Occipital lobe (tissue), 2 donors: Measurements from ENCODE around the genes PPP4R3C, DCAF8L2, TASL and GK.

DNA sequence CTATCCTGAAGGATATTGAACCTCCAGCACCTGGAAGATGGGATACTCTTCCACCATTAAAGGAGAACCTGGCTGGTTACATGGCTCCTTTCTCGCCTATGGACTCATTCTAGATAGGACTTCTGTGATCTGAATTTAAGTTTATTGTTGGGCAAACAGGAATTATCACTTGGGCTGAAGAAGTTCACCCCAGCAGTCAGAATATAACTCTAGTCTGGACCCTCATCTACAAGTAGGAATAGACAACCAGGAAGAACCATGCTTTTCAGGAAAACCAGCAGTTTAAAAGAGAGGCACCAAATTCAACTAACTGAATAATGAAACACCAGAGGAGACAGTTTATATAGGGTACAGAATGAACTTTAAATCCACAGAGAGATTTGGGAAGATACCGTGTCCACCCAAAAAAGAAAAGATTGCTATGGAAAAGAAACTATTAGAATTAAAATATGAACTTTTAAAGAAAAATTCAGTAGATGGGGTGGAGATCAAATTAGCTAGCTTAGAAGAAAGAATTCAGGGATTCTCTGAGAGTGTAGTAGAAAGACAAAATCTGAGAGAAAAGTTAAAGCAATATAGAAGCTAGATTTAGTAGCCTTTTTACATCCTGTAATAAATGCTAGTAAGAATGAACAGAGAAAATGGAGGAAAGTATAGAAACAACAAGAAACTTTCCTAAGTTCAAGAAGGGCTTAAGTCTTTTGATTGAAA is 17.8 kb downstream of the ZFX start:
- RAMPAGE, long total RNA: no peak

DNA sequence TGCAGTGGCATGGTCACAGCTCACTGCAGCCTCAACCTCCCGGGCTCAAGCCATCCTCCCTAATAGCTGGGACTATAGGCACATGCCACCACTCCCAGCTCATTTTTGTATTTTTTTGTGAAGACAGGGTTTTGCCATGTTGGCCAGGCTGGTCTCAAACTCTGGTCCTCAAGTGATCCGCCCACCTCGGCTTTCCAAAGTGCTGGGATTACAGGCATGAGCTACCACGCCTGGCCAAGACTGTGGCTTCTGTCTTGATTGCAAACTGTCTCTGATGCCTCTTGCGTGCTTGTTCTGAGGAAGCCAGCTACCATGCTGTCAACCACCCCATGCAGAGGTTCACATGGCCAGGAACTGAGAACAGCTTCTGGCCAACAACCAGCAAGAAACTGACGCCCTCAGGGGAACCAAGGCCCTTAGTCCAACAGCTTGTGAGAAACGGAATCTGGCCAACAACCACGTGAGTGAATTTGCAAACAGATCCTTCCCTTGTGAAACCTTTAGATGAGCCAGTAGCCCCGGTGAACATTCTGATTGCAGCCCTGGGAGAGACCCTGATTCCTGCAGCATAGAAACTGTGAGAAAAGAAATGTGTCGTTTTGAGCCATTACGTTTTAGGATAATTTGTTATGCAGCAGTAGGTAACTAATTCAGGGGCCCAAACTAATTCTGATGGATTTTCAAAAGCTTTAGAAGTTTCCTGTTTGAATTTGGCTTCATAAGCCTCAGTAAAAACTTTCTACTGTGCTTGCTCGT is 71.1 kb downstream of the SUPT20HL2 start:
- RAMPAGE, long total RNA: no peak

GRCh38 chrX:24494634-24495351 is 29.7 kb downstream of the PDK3 start:
- RAMPAGE, long total RNA: no peak

GRCh38 chrX:24739255-24739635 is 45.5 kb downstream of the POLA1 start:
- RAMPAGE, long total RNA: no peak

DNA sequence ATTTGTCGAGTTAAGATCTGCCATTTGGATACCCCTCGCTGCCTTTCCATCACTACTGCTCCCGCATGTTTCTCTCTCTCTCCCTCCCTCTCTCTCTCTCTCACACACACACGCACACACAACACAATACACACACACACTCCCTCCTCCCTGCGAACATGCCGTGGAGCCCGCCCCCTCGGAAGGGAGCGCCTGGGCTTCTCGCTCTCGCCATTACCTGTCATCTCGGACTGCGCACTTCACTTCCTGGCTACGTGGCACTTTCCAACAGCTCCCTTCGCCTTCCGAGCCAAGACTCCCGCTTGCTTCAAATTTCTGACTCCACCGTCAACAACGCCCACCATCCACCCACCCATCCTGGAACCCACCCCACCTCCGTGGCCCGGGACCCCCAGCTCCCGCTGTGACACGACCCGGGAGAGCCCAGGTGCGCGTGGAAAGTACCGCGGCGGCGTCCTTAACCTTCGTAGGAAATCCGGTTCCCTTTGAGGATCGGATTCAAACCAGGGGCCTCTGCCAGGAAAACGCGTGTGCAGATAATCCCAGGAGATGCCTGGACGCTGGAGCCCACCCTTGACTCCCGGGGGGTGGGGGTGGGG is 12.6 kb downstream of the ARX start:
- RAMPAGE, long total RNA: no peak

- RAMPAGE, long total RNA: no peak
Observed at GRCh38 chrX:25352213-25352472, 336.4 kb upstream of the ARX start.

- RAMPAGE, long total RNA: no peak
Observed at GRCh38 chrX:27463038-27463606, at the start of gene PPP4R3C. PPP4R3C (minus strand) TSS chrX:27463341.

DNA sequence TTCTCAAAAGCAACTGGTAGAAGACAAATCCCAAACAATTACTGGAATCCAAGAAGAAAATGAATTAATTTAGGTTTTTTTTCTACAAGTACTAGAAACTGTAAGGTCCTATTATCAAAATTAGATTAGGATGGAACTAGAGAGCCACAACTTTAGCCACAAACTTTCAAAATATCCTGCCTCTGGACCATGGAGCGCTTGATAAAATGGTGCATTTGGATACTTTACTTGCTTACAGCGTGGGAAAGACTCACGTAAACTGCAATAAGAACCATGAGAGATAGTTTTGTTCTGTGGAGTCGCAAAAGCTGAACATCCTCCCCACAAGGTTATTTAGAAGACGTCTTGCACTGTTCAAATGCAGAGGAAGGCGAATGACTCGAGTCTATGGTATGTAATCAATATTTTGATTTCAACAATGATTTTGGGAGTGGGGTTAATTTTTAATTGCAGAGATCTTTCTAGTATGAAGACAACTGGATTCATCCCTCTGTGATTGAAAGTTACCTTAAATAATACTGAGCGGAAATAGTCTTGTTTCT is at the start of gene DCAF8L2:
Gene DCAF8L2 (plus strand): TSS at position 294 of the 542 bp plus-strand sequence.
- RAMPAGE, long total RNA: no peak

DNA sequence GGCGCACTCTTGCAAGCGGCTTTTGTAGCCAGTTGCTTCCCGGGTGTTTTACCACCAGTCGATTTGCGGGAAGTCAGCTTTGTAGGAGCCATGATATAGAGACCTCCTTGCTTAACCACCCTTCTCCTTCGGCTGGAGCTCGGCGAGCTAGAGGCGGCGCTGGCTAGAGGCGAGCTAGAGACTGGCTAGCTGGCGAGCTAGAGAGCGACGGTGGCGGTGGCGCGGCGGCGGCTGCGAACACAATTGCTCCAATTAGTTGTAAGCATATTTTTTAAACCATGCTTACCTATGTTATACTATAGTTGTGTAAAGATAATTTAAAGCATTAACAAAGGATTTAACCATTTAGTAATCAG is 72.1 kb downstream of the IL1RAPL1 start:
- RAMPAGE, long total RNA: no peak

DNA sequence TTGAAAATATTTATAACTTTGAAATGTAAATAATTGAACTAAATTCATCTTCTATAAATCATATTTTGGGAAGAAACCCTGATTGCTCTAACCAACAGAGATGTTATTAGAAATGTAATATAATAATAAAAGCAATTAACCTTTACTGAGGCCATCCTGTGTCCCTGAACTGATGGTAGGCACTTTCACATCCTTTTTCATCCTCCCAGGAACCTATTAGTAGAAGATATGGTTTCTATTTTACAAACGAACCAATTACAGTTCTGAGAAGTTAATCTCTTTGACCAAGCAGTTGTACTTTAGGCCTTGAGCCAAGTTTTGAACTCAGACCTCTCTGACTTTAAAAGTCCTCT is 789.3 kb upstream of the MAGEB2 start:
- RAMPAGE, long total RNA: no peak

GRCh38 chrX:30577441-30578178 is at the start of gene TASL:
TASL (minus strand) TSS chrX:30577766.
- RAMPAGE, long total RNA: no peak

DNA sequence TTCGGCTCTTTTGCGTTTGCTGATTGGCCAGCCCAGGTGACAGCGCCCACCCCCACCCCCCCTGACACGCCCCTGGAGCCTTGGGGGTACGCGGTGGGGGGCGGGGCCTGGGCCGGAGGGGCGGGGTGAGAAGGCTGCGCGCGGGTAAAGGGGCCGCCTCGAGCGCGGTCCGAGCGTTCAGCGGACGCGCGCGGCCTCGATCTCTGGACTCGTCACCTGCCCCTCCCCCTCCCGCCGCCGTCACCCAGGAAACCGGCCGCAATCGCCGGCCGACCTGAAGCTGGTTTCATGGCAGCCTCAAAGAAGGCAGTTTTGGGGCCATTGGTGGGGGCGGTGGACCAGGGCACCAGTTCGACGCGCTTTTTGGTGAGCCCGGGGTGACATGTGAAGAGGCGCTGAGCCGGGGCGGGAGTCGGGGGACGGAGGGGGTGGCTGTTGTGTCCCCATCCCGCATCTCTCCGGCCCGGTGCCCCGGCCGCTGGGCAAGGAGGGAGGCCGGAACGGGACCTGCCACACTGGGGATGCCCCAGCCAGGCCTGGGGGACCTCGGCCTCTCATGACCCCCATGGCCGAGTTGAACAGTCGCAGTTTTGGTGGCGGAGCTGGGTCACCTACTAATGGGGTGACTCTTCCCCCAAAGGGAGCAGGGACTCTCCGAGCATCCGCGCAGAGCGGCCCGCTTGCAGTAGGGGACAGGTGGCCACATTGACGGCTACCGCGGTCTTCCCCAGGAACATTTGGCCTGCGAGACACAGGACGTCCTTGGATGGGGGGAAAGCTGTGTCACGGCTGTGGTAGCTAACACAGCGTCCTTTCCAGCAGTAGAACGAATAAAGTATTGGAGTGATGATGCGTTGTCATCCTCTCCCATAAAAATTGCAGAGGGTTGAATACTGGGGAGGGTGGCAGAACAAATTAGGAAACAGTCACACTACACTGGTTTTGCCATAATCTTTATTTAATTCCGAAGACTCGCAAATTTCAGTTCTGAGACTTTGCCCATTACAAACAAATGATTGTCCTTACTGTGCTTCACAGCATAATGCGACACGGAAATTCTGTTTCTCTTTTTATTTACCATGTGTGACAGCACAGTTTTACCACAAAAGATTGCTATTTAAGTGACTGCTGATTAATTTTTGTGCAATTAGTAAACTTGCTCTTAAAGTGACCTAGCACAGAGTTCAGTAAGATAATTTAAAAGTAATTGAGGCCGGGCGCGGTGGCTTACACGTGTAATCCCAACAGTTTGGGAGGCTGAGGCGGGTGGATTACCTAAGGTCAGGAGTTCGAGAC is at the start of gene GK:
Gene GK (plus strand): TSS at position 174 of the 1,296 bp plus-strand sequence.
- RAMPAGE, long total RNA: no peak

- RAMPAGE, long total RNA: no peak
Observed at GRCh38 chrX:32177430-32177820, 1033.9 kb downstream of the DMD start.

DNA sequence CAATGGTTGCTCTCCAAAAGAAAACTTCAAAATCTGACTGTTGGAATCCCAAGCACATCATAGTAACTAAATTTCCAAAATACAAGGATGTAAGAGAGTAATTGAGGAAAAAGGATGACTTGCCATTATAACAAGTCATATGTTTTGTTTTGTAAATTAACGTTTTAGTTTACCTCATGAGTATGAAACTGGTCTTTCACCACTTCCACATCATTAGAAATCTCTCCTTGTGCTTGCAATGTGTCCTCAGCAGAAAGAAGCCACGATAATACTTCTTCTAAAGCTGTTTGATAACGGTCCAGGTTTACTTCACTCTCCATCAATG is 566.6 kb downstream of the DMD start:
- RAMPAGE, long total RNA: no peak

- RAMPAGE, long total RNA: no peak
Observed at GRCh38 chrX:36720120-36720468, 288.1 kb upstream of the FAM47C start.

DNA sequence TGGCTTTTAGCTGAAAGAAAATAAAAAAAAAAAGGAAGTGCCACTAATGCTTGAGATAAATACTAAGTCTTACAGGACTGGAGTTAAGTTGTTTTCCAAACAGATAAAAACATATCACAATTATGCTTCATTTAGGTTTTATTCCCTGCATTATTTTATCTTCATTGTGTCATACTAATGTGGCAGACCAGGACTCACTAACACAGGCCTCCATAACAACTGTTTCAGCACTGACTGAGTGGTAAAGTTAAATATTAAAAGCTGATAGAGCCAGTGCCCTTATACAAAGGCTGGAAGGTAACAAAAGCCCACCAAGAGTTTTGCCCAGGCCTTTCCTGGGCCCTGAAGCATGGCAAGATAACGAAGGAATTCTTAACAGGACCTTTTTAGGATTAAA is 42.4 kb upstream of the DYNLT3 start:
- RAMPAGE, long total RNA: no peak

- RAMPAGE, long total RNA: no peak
Observed at GRCh38 chrX:37994411-37994882, 375 bp downstream of the H2AL3 start.

DNA sequence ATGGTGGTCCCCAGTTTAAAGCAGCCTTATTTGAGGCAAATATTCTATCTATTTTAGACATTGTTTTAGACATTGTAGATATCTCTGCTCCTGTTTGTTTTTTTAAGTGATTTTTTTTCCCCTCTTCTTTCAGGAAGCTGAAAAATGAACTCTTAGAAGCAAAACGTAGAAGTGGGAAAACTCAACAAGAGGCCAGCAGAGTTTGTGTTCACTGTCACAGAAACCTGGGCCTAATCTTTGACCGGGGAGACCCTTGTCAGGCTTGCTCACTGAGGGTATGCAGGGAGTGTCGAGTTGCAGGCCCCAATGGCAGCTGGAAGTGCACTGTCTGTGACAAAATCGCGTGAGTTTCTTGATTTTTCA is 47.7 kb downstream of the SYTL5 start:
- RAMPAGE, long total RNA: no peak

DNA sequence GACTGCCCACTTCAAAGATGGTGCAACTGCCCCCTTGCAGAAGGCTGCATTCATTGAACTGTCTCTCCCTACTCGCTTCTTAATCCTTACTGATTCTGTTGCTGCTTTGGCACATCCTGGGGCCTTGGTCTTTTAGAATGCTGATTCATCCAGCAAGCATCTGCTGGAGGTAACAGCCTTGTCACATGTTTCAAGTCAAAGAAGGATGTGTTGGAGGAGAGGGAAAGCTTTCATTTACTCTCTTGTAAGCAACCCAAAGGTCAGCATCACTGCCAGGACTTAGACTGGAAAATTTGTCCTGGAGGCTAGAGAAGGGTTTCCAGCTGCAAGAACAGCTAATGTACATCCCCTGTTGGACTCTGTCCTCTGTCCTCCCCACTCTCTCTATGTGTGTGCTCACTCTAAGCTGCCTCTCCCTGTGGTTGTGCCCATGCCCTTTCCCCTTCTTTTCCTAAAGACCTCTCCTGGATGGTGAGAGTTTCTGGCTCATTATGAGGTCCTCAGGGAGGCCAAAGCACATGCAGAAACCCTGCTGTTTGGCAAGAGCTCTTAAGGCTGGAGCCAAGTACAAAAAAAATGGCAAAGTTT is 13.2 kb upstream of the SRPX start:
- RAMPAGE, long total RNA: no peak

DNA sequence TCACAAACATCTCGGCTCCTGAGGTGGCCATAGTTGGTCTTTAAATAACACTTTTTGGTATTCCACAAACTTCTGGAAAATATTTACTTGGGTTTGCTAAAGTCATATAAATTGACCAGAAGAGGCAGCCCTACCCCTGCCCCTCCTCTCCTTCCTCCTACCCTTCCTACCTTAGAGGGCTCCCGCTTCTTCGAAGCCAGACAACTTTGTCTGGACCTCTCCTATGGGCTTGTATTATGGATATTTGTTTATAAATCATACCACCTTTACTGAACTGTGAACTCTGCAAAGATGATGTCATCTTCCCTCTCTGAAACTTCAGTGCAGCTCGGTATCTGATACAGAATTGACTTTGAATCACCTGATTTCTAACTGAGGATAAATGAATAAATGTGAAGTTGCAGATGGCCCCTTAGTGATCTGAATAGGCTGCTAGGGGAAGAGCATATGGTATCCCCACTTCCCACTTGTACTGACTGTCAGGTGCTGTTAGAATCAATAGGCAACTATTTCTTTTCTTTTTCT is 1.1 kb upstream of the OTC start:
- RAMPAGE, long total RNA: no peak